ENCODE measurements around a stretch of chr12.

DNA sequence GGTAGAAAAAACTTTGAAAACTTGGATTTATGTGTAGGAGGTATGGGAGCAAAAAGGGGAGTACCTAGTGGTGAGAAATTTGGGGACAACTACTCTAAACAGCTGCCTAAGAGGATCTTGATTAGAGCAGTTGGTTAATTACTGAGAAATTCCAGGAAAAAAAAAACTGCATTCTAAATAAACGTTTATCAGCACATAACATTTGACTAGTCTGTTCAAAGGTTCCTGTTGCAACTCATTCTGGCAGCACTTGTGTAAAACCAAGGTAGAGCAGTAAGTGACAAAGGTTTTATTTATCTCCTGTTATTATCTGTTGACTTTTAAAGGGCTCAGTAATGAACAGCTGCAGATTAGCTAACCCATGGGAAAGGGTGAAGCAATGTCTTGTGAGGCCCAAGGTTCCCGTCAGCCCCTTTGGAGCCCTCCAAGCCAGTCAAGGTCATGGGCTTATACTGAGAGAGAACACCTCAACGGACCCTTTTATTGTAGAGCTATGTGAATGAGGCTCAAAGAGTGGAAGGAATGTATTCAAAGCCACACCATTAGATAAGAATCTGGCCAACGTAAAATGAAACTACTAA, 36.3 kb upstream of the NR1H4 start:
- RAMPAGE, long total RNA = no peak
- RRBS = no CpG with 5 or more reads among the region's 4 CpGs

DNA sequence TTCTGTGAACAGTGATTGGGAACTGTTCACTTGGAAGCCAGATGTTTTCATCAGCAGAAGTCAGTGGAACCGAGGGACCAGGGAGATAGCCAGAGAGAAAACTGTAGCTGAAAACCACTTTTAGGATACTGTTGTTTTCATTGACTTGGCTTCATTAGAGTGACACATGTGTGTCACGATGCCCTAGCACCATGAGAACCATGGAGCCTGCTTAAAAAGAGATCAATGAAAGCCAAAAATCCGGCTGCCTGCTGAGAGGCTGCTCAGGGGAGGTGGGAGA, 192.1 kb downstream of the ANO4 start:
- RAMPAGE, long total RNA = no peak
- RRBS = no CpG with 5 or more reads among the region's 3 CpGs

- RAMPAGE, long total RNA = no peak
- RRBS = no CpG with 5 or more reads among the region's 3 CpGs
Measured at GRCh38 chr12:101312993-101313863, 33.3 kb downstream of the UTP20 start.

DNA sequence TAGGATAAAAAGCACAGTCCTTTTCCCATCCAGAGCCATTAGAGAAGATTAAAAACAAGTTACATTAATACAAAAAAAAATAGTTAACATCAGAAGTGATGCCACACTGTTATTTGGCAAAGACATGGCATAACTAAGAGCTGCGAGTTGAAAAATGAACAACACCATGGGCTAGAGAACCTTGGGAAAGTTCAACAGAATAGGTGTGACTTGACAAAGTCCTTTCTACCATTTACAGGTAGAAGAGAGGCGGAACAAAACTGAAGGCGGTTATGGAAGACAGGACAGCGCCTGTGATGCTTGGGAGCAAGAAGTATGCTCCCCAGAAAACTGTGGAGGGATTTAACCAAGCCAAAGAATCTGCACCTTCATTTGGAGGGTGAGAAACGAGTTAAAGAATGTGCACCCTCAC, 995 bp downstream of the ARL1 start:
- RAMPAGE, long total RNA = no peak
- RRBS = no CpG with 5 or more reads among the region's 5 CpGs

- RAMPAGE, long total RNA = no peak
- RRBS = no CpG with 5 or more reads among the region's 13 CpGs
Measured at GRCh38 chr12:101527527-101528241, 52.5 kb downstream of the SPIC start.

- RAMPAGE, long total RNA = no peak
- RRBS = no CpG with 5 or more reads among the region's 5 CpGs
Measured at GRCh38 chr12:101713140-101713808, 15.8 kb downstream of the CHPT1 start.

GRCh38 chr12:101744038-101744706, 4.9 kb upstream of the SYCP3 start:
- RAMPAGE, long total RNA = no peak
- RRBS = no CpG with 5 or more reads among the region's 9 CpGs

DNA sequence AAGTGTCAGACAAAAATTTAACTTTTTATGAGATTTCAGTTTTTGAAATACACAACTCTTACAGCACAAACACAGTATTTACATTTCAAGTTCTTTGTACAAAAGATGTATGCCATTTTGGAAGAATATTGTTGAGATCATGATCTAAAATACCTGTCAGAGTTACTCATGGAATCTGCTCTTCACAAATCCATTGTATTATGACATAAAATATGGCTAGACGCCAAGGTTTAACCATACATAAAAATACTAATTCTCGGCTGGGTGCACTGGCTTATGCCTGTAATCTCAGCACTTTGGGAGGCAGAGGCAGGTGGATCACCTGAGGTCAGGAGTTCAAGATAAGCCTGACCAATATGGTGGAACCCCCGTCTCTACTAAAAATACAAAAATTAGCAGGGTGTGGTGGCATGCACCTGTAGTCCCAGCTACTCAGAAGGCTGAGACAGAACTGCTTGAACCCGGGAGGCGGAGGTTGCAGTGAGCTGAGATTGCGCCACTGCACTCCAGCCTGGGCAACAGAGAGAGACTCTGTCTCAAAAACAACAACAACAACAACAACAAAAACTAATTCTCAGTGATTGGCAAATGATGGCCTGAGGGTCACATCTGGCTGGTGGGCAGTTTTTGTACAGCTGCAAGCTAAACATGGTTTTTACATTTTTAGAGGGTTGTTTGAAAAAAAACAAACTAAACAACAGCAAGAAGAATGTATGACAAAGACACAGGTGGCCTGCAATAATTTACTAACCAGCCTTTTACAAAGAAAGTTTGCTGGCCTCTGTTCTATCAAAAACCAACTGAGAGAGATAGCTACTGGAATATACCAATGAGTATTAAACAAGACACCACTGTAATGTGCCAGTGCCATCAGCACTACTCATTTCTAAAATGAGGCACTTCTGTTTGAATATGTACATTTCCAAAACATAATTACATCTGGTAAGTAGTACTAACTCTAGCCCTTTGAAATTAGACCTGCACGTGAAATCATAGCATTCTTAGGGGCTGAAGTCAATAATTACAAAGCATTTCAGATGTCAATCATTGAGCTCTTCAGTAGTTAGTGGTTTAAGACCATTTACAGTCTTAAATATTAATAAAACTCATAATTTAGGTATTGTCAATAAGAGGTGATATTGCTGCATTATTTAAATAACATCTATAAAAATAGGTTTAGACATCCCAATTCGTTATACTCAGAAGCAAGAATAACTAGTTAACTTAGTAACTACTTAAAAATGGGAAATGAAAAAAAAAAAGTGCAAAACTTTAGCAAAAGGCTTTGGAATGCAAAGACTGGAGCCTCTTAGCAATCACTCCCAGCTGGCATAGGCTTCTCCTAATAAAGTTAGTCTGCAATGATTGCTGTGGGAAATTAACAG, 6.7 kb upstream of the SYCP3 start:
- RAMPAGE, long total RNA = no peak
- RRBS = no CpG with 5 or more reads among the region's 8 CpGs

- RAMPAGE, long total RNA = no peak
- RRBS = no CpG with 5 or more reads among the region's 13 CpGs
Measured at GRCh38 chr12:101764108-101765505, 25.3 kb upstream of the SYCP3 start.

GRCh38 chr12:101932332-101932763, 55.0 kb downstream of the DRAM1 start:
- RAMPAGE, long total RNA = no peak
- RRBS = no CpG with 5 or more reads among the region's 5 CpGs

GRCh38 chr12:102417687-102418202, 62.6 kb downstream of the IGF1 start:
- RAMPAGE, long total RNA = no peak
- RRBS = no CpG with 5 or more reads among the region's 1 CpG

DNA sequence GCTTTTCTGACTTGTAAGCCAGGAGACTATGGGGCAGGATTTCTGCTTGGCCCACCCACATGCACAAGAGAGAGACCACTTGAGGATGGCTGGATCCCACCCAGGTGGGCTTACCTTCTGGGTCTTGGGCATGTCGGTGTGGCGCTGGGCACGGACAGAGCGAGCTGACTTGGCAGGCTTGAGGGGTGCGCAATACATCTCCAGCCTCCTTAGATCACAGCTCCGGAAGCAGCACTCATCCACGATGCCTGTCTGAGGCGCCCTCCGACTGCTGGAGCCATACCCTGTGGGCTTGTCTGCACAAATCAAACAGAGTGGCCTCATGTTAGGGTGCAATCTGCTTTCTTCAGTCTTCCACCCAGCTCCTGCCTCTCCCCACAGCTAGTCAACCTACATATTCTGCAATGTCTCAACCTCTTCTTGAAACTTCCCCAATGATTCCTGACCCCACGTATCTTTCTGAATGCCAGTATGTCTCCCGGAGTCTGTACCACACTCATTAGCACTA, 60.9 kb downstream of the IGF1 start:
- RAMPAGE, long total RNA = no peak
- RRBS = no CpG with 5 or more reads among the region's 11 CpGs

DNA sequence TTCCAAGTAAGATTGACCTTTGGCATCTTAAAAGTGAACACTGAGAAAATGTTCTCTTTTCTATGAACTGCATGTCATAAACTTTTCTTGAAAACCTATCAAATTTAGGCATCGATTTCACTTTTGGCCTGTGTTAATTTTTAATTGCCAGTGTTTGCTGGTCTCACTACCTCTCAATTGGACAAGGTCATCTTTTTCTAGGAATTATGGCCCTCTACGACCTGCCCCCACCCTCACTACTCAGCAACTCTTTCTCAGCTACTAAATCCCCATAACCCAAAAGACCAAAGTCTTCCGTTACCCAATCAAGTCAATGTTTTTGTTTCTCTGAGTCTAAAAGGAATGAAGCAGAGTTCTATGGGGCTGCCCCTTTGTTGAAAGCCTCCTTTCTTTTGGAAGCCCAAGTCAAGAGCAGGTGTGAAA, 55.1 kb downstream of the IGF1 start:
- RAMPAGE, long total RNA = no peak
- RRBS = no CpG with 5 or more reads among the region's 3 CpGs

DNA sequence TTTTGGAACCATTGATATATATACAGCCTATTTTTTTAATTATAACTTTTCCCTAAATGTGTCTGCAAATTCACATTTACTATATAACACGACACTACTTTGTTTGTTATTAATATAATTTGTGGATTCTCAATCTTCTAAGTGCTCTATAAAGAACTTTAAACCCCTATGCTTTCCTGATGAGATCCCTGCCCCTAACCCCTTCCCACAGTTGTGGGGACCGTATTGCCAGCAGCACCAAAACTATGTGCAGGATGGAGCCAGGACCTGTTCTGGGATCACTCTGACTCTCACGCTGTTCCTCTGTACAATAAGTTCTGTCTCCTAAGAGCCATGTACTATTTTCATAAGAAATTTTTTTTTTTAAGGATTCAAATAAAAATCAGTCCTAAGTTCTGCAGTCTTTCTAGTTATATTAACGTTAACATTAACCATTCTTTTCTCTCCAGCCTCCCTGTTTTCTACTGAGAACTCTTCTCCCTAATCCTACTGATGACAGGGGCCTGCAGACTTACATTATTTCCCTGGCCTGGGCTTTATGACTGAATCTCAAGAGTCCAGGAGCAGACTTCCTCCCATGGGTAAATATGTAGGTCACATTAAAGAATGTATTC, 1.1 kb downstream of the PAH start:
- RAMPAGE, long total RNA = no peak
- RRBS = no CpG with 5 or more reads among the region's 4 CpGs

DNA sequence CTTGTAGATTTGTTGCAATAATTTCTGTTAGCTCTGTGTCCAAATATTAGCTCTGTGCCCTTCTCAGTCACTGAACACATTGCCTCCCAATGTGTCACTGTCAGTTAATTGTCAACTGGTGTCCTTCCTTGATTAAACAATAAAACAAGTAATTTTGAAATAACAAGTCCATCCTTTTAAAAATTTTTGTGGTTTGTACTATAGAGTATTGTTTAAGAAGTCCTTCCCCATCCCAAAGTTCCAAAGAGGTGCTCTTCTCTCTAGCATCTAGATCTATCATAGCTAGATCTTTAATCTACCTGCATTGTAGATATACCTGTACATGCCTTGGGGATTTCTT, 4.3 kb upstream of the PAH start:
- RAMPAGE, long total RNA = no peak

DNA sequence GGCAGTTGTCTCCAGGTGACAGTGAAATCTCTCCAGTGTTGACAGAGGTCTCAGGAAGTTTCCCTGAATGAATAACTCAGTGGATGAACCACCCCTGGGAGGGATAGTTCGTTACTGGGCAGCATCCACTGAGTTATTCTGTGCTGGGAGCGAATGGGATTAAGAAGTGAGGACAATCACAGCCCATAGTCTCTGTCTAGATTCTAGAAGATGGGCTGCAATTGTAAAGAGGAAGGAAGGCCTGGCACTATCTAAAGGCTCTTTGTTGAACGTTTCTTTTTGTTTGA, 7.2 kb upstream of the NT5DC3 start:
- RAMPAGE, long total RNA = no peak
- RRBS = no CpG with 5 or more reads among the region's 3 CpGs

- RAMPAGE, long total RNA = no peak
- RRBS = no CpG with 5 or more reads among the region's 8 CpGs
Measured at GRCh38 chr12:103880423-103881259, 39.6 kb upstream of the NT5DC3 start.

DNA sequence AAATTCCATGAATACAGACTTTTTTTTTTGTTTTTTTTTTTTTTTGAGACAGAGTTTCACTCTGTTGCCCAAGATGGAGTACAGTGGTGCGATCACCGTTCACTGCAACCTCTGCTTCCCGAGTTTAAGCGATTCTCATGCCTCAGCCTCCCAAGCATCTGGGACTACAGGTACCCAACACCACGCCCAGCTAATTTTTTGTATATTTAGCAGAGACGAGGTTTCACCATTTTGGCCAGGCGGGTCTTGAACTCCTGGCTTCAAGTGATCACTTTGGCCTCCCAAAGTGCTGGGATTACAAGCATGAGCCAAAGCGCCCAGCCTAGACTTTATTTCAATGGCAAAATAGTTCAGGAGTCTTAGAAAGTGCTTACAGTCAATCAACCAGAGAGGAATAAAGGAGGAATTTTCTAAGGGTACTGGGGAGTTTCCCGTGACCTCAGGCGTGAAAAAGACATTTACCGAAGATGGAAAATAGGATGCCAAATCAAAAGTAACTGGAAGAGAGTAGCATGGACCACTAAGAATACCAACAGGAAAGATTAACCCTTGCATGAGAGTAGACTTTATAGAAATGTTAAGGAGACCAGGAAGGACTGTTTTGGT, 2.2 kb downstream of the TDG start:
- RAMPAGE, long total RNA = no peak
- RRBS = no CpG with 5 or more reads among the region's 11 CpGs

DNA sequence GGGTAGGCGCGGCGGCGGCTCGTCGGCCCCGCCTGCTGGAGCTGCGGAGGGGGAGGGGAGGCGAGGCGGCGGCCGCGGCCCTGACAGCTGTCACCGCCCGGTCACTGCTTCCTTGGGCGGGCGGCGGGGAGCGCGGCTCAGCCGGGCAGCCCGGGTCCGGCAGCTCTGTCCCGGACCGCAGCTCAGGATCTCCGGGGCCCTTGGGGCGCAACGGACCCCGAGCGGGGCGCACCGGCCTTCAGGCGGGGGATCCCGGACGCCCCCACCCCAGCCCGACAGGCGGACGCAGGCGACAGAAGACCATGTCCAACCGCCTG, 349 bp downstream of the HCFC2 start:
- RAMPAGE, long total RNA = no peak
- RRBS = 2% methylated on average over 14 of the region's 40 CpGs

GRCh38 chr12:104132644-104133102, 5.3 kb downstream of the NFYB start:
- RAMPAGE, long total RNA = no peak
- RRBS = no CpG with 5 or more reads among the region's 5 CpGs

Data from epithelial cell of proximal tubule (primary cell).